Cardiac muscle cell (in vitro differentiated cells and primary cell): Measurements from ENCODE around the genes ZNF335, SLC12A5, CD40 and OCSTAMP.

DNA sequence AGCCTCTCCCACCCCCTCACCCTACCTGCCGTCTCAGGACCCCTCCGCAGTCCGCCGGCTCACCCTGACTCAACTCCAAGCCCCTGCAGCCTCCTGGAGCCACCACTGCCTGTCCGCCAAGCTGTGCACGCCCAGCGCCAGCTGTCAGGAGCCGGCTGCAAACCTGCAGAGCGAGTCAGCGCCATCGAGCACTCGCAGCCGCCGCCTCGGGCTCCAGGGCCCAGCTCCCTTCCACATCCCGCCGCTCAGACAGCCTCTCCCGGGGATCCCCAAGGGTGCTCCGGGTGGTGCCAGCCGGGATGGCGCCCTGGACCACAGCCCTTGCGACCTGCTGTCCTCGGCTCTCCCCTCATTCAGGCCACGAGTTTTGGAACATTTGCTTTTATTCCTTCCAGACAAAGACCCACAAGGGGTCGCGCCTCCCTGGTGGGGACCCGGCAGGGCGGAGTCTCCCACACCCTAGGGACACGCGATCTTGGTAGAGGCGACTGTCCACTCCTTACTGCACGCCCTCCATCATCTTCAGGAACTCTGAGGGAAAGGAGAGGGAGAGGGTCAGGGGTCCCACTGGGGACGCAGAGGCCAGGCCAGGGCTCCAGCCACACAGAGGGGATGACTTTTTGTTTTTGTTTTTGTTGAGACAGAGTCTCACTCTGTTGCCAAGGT is 4.1 kb downstream of the TNNC2 start:
- RAMPAGE, long total RNA: no peak
- RRBS: 5% methylated on average over 13 of the region's 33 CpGs

- RAMPAGE, long total RNA: start-site peak on the plus strand at chr20:45834128-45834178, 274 and 493 reads in 2 replicates
- RRBS: 4% methylated on average over 19 of the region's 61 CpGs
Measured at GRCh38 chr20:45833949-45834728, 540 bp downstream of the SNX21 start.

DNA sequence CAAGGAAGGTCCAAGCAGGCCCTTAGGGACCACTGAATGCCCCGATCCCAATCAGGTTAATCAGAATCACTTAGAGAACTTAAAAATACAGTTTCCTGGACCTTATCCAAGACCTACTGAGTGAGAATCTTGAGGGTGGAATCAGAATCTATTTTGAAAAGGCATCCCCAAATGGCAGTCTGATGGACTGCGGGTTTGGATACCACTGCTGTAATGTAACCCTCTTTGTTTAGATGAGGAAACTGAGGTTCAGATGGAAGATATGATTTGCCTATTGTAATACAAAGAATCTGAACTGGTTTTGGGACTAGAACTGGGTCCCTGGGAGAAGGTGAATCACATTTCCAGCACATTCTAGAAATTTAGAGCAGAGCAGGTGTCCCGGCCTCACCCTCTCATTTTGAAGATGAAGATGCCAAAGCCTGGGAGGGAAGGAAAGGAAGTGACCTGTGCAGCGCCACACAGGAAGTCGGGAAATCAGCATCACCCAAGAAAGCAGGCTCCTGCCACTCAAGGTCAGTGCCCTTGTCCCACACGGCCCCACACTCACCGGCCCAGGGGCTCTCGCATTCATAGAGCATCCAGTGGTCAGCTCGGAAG is 9.5 kb downstream of the SNX21 start:
- RAMPAGE, long total RNA: no peak
- RRBS: no CpG with 5 or more reads among the region's 9 CpGs

DNA sequence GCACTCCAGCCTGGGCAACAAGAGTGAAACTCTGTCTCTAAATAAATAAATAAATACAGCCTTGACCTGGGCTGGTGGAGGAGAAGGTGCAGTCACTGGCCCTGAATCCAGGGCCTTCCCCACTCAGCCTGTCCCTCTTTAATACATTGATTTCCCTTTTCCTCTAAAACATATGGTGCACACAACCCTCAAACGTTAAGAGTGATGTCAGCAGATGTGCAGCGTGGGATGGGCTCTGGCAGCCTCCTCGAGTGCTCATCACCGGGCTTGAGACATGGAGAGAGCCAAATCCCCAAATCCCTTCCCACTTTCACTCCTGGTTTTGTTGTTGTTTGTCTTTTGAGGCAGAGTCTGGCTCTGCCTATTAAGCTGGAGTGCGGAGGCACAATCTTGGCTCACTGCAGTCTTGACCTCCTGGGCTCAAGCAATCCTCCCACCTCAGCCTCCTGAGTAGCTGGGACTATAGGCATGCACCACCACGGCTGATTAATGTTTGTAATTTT is 5.8 kb upstream of the PLTP start:
- RAMPAGE, long total RNA: no peak
- RRBS: no CpG with 5 or more reads among the region's 6 CpGs

GRCh38 chr20:45949368-45950125 is 15.1 kb downstream of the PCIF1 start:
- RAMPAGE, long total RNA: no peak
- RRBS: no CpG with 5 or more reads among the region's 11 CpGs

- RAMPAGE, long total RNA: no peak
- RRBS: 96% methylated on average over 2 of the region's 7 CpGs
Measured at GRCh38 chr20:45960745-45961206, 11.2 kb downstream of the ZNF335 start.

DNA sequence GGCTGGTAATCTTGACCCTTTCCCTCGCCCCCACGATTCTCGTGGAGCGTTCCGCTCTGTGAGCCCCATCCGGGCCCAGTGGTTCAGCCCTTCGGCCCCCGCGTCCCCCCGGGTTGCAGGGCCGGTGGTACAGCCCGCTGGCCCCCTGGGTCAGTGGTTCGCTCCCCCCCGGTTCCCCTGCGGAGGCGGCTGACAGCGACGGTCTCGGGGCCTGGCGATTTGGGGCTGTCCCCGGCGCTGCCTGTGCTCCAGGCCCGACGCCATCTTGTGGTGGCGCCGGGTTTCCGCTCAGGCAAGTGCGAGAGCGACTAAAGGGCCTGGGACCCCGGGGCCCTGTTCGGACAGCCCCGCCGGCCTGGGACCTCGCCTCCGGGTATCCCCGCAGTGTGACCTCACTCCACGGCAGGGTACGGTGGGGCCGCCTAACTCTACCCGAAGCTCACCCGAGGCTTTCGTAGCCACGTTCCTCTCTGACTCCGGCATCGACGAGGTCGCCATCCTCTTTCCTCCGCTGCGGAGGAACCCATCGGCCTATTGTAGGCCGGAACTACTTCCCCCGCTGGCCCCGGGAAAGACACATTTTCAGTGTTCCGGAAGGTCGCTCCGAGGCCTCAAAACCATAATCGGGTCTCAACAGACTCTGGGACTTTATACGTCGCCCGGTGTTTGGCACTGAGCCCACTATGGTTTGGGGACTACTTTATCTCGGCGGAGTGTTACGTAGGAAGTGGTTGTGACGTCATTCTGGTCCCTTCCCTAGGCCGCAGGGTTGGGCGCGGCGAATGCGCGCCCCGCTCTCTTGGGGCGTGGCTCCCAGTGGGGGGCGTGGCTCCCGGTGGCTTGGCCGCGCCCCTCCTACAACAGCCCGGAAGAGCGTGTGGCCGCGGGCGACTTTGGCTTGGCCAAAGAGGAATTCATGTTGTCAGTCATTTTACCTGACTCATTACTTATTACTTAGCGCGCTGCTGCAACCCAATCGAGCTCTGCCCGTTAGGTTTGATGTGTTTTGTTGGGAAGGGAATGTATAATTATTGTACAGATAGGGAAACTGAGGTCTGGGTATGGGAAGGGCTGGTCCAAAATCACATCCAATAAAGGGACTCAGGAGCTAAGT is at the start of gene ZNF335:
TSS of gene ZNF335 (minus strand) at position 525 of the 1,114 bp plus-strand sequence.
- RAMPAGE, long total RNA: no peak
- RRBS: 2% methylated on average over 49 of the region's 85 CpGs

DNA sequence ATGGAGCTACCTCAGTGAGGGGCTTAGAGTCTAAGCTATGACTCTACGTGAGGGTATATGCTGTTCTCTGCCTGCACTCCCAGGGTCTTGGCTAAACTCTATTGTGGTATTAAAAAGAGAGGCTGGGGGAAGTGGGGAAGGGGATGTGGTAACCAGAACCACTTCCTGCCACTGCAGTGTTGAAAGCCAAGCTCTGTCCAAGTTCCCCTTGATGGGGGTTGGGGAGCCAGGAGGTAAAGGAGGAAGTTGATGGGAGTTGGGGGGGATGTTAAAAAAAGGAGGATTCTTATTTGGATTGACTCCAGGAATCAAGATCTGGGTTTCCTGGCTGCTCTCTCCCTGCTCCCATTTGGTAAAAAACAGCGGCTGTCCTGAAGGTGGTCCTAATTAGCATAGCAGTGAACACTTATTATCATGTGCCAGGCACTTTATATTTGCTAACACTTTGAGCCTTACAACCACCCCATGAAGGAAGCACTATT is 3.5 kb upstream of the MMP9 start:
- RAMPAGE, long total RNA: no peak
- RRBS: no CpG with 5 or more reads among the region's 2 CpGs

GRCh38 chr20:46028607-46029497 is at the start of gene SLC12A5:
TSS of gene SLC12A5 (plus strand) at chr20:46029215.
- RAMPAGE, long total RNA: no peak
- RRBS: 3% methylated on average over 18 of the region's 67 CpGs

- RAMPAGE, long total RNA: no peak
- RRBS: no CpG with 5 or more reads among the region's 3 CpGs
Measured at GRCh38 chr20:46088334-46088697, 1.4 kb downstream of the NCOA5 start.

DNA sequence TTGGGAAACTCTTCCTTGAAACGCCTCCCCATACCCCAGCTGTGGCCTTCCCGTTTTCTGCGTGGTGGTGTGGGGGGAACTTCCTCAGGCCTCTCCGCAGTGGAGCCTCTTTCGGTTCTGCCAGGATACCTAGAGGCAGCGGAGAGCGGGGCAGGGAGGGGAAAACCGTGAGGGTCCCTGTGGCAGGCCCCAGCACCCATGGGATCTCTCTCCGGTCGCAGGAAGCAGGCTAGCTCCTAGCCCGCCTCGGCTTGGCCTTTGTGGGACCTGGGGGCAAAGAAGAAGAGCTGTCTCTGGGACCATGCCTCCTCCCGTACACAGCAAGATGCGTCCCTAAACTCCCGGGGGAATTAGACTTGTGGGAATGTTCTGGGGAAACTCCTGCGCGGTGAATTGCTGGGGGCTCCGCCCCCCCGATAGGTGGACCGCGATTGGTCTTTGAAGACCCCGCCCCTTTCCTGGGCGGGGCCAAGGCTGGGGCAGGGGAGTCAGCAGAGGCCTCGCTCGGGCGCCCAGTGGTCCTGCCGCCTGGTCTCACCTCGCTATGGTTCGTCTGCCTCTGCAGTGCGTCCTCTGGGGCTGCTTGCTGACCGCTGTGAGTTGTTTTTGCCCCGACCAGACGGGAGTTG is at the start of gene CD40:
TSS of gene CD40 (plus strand) at position 515 of the 629 bp plus-strand sequence.
- RAMPAGE, long total RNA: no peak
- RRBS: no CpG with 5 or more reads among the region's 33 CpGs

- RAMPAGE, long total RNA: no peak
- RRBS: no CpG with 5 or more reads among the region's 4 CpGs
Measured at GRCh38 chr20:46118917-46119714, 1.0 kb downstream of the CD40 start.

DNA sequence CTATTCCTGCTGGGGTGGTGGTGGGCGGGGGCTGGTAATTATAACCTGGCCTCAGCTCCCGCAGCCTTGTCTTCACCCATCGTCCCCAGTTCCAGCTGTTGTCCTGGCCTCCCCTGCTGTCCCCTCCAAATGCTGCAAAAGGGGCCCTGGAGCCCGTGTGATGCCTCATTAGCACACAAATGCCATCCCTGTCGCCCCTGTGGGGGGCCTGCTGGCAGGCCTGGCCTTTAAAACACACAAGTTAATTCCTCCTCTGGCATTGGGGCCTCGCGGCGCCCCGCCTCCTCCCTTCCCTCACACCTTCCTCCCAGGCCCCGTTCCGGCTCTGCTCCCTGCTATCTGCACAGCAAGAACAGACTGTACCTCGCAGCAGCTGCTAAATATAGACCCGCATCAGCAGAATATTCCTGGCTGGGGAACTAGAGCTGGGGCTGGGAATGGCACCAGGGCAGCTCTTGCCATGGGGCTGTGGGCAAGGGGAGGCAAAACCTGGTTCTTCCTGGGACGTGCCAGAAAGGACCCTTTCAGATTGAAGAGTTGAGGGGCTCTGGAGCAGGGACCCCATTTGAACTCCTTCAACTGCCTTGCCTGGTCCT is 85.6 kb downstream of the CDH22 start:
- RAMPAGE, long total RNA: no peak
- RRBS: no CpG with 5 or more reads among the region's 14 CpGs

DNA sequence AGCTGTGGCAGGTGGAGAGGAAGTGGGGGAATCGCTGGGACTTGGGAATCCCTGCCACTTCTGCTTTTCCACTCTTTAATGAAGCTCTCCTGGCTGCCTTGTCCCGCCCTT is at the start of gene OCSTAMP:
TSS of gene OCSTAMP (minus strand) at position 53 of the 111 bp plus-strand sequence.
- RAMPAGE, long total RNA: no peak
- RRBS: no CpG with 5 or more reads among the region's 2 CpGs

DNA sequence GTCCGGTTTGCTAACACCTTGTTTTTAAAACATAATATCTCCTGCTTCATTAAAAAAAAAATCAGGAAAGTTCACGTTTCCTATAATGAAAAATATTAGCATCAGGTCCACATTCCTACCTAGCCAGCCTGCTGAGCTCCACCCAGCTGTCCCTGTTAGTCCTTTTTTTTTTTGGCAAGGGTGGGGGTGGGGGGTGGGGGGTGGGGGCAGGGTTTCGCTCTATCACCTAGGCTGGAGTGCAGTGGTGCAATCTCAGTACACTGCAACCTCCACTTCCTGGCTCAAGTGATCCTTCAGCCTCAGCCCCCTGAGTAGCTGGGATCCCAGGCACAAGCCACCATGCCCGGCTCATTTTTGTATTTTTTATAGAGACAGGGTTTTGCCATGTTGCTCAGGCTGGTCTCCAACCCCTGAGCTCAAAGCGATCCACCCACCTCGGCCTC is 7.5 kb upstream of the SLC2A10 start:
- RAMPAGE, long total RNA: no peak
- RRBS: no CpG with 5 or more reads among the region's 6 CpGs

DNA sequence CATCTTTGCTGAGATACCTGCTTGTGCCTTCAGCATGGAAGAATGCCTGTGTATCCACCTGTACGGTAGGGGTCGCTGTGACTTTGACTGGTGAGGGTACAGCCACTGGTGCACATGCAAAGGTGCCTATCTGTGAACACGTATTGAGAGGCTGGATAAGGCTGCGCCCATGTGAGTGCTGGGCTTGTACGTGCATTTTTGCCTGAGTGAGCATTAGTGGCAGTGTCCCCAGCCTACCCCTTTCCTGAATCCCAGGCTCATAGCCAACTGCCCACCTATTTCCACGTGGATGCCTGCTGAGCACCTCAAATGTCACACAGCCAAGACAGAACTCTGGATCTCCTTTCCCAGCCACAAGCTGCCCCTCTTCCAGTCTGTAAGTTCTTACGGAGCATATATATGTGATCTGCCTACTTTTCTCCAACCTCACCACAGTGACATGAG is 1.2 kb upstream of the SLC2A10 start:
- RAMPAGE, long total RNA: no peak
- RRBS: no CpG with 5 or more reads among the region's 7 CpGs

DNA sequence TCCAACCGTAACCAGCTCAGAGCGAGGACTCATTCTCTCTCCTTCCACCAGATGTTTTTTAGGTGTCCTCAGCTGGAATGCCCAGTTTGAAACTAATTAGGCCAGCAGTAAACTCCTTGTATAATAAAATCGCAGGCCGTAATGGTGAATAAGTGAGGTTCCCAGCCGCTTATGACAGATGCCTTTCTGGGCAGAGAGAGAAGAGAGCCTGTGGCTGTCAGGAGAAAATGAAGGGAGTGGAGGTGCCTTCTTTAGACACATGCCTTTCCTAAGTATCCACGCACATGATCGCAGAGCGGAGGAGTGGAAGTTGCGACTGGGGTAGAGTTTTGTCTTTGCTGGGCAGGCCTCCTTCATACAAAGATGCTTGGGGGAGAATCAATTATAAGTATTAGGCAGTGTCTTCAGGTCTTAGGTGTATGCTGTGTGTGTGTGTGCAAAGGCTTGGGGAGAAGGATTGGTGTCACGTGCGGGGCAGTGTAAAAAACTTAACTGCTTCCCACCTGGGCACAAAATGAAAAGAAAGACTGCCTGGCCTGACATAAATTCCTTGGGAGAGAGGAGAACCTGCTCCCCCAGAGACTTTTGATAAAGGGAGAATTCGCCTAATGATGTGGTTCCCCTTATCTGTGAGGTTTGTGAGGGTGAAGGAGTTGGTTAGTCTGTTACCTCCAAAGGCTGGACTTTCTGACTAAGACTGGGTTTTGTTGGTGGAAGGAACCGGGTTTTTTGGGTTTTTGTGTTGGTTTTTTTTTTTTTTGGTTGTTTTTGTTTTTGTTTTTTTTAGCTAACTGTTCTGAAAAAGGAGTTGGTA is 3.1 kb downstream of the EYA2 start:
- RAMPAGE, long total RNA: no peak
- RRBS: no CpG with 5 or more reads among the region's 13 CpGs

- RAMPAGE, long total RNA: no peak
- RRBS: no CpG with 5 or more reads among the region's 5 CpGs
Measured at GRCh38 chr20:46994436-46994739, 99.7 kb downstream of the EYA2 start.

DNA sequence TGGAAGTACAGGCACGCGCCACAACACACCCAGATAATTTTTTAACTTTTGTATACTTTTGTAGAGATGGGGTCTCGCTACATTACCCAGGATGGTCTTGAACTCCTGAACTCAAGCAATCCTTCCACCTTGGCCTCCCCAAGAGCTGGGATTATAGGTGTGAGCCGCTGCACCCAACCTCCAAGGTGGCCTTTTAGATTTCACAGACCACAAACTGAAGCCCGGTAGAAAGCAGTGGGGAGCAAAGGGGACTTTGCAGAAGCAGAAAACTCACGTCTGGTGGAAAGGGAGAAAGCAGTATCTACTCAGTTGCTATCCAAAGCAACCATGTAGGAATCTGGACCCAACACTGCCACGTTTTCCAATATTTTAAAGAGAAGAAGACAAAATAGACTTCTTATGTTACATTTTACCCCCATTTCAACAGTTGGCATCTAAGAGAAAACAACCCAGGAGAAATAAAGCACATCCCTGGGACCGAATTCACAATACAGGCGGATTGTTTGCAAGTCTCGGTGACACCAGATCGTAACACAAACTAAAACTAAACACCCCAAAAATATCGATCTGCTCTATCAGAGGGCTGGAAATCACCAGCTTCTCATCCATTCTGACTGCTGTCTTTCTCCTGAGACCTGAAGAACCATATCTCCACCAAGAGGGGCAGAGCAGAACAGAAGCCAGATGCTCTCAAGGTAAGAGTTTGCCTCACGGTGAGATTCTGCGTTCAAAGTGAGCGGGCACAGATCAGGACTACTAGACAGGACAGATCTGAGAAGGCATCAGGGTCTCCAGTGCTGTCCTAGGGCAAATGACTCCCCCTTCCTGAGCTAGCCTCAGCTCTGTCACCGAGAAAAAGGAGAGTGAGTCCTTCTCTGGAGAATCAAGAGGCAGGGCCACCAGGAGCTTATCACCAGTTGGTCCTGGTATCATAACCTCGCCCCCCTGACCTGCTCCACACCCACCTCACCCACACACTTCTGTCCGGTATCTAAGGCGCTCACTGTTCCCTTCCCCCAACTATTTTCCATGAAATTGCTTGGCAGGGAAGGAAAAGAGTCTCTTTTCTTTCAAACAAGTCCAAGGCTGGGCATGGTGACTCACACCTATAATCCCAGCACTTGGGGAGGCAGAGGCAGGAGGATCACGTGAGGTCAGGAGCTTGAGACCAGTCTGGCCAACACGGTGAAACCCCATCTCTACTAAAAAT is 78.0 kb downstream of the ZMYND8 start:
- RAMPAGE, long total RNA: no peak
- RRBS: no CpG with 5 or more reads among the region's 21 CpGs

- RAMPAGE, long total RNA: no peak
- RRBS: no CpG with 5 or more reads among the region's 8 CpGs
Measured at GRCh38 chr20:47321131-47321894, 35.2 kb downstream of the ZMYND8 start.